Mesenteric fat pad (tissue), 1 donor: ENCODE results near the genes SWT1 and RGS21.

- PRO-cap: no peak
Measured at GRCh38 chr1:184905015-184905645, 69.2 kb downstream of the NIBAN1 start.

- PRO-cap: unidirectional peak, minus-strand start at chr1:185156712; bidirectional peak, plus-strand start at chr1:185157159, minus-strand start at chr1:185156951
Measured at GRCh38 chr1:185156576-185157900, at the start of gene SWT1. TSS of gene SWT1 (plus strand) at chr1:185157167.

DNA sequence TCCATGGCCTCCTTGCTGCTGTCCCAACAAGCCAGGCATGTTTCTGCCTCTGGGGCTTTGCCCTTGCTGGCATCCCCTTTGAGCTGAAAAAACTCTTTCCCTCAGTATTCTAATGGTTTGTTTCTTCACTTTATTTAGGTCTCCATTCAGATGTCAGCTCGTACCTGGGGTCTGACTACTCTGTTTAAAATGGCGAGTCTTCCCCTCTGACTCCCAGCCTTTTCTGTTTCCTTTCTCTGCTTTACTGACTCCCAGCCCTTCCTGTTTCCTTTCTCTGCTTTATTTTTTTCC, 8.7 kb downstream of the SWT1 start:
- PRO-cap: no peak

DNA sequence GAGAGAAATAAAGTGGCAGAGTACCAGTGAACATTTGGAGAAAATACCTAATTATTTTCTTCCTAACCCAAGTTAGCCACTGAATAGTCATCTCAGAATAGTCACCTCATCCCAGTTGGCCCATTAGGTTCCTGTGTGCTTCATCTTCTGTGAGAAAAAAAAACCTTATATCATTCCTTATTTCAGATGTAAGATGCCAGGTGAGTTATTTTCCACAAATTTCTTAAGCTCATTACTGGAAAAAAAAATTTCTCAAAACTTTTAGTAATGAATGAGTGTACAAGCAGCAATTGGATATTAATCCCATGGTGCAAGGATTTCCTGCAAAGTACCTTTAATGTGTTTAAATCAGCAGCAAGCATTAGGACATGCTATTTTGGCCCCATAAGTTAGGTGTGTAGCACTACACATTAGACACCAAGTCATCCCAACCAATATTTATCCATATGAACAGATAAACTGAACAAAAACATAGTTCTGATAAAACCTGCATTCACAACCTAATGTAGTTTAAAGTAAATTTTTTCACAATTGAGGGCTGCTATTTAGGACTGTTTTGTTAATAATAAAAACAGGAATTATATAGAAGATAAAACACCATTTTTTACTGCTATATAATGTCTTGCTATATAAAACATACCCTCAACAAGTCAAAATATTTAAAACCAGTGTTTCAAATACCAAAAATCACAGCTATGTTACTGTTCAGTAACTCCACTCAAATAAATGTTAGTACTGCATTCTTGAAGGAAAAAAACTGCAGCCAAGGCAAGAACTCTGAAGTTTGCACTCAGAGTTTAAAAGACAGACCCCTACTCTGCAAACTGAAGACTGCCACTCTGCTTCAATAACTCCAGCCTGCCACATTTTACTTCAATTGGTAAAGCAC, 20.2 kb downstream of the IVNS1ABP start:
- PRO-cap: no peak

DNA sequence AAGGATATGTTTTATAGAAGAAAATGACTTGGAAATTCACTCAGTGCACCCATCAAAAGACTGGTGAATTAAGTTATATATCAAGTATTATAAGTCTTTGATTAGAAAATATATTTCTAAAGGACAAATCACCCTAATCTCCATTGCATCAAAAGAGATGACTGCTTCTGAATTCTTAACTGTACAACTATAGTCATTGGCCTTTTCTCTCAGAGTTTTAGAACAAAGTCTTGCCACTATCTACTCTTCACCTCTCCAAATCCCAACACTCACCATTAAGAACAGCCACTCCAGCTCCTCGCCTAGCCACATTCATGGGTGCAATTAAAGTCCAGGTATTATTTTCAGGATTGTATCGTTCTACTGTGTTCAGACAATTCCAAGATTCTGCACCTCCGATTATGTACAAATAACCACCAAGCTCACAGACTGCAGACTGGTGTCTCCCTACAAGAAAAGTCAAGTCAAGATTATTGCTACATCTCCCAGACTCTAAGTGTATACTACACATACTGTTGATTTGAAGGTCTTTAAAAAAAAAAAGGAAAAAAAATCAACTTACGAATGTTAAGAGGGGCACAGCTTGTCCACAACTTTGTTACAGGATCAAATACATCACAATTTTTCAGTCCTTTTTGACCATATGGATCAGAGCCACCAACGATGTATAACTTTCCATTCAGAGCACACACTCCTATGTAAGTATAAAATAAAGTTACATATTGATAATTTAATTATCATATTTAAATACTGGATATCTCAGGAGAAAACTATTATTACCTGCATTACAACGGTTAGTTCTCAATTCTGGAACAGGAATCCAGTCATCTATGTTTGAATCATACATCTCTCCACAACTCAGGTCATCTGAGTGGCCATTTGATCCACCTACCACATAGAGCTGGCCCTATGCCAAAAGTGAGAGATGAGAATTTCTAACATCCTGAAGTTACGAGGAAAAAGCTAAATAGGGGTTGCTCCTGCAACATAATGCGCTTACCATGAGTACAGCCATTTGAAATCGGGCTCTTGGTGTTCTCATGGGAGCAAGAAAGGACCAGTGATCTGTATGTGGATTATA, 17.3 kb downstream of the IVNS1ABP start:
- PRO-cap: no peak

DNA sequence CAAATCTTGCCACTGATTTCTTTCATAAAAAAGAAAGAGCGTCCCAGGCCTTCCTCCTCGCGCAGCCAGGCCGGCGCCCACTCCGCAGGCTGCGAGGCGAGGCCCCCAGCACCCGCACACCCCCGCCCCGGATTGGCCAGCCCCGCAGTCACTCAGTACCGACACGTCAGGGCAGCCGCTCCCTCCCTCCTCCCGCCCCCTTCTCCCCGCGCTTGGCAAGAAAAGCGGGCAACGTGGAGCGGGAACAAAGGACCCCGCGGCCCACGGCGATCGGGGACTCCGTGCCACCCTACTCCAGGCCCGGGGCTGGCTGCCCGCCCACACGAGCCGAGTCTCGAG, 934 bp downstream of the IVNS1ABP start:
- PRO-cap: bidirectional peak, plus-strand start at position 218 of the sequence, minus-strand start at position 118 of the sequence

DNA sequence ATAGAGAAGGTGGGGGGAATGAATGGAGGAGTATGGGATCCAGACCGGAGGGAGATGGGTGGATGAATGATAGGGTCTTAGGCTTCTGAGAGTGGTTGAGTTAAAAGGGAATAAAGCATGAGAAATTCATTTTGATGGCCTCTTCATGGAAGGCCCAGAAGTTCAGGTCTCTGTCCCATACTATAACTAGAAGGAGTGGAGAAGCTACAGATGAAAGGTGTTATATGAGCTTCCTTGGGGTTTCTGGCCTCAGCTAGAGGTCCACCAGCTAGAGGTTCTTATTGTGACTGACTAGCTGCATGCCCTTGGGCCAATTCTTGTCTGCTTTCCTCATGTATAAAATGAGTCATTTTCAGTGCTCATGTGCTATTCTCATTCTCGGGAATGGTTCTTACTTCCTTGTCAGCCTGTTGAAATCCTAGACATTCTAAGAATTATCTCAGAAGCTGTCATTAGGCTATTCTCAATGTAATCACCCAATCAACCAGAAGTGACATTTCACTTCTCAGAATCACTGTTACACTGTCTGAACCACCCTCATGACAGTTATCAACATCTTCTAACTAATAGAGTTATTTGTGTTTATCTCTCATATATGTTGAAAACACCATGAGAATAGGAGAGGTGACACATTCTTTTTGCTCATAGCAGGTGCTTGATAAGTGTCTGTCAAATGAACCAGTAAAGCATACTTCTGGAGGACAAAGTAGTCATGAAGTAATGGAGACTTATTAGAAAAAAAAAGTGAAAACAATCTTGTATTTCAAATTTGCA, 122.7 kb upstream of the IVNS1ABP start:
- PRO-cap: no peak

DNA sequence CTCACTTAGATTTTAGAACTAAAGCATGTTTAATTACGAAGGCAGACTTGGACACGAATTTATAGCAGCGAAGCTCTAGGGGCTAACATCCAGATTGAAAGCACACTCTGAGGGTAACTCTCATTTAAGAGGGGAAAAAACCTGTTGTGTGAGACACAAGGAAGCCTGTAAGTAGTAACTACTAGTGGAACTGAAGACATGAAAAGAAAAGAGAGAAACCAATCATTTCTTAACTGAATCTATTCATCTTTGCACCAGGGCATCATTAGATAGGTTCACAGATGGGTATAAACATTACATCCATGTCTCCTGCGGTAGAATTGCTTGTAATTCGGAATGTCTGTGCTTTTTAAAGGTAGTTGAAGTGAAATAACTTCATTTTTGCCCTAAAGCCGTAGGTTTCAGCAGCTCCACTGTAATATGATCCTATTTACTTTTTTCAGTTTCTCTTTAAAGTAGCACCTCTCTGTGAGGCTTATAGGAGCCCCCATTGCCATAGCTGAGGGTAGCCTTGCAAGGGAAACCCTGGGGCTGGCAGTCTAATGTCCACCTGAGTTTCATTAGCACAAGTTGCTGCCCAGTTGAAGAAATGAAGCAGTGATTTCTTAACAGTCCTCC, 1.3 kb downstream of the HMCN1 start:
- PRO-cap: no peak

DNA sequence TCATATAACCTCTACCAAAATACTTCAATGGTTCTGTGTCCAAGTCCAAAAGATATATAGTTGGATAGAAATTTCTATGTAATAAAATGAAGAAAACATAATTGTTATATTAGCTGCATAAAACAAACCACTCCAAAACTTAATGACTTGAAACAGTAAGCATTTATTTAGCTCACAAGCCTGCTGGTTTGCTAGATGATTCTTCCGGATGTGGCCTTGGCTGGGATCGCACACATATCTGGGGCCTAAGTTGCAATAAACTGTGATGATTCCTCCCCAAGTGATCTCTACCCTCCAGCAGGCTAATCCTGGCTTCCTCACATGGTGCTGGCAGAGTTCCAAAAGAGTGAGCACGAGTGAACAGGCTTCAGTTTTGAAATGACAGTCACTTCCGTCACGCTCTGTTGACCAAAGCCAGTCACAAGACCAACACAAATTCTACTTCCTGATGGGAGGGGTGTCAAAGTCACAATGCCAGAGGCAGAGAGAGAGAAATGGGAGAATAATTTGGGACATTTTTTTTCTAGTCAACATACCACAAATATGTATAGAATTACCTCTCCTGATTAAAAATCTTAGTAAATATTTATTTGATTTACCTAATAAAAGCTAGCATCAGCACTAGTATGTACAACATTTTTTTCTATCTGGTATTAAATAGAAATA, 213.8 kb upstream of the PRG4 start:
- PRO-cap: no peak

GRCh38 chr1:186374698-186374972, 418 bp downstream of the TPR start:
- PRO-cap: no peak

GRCh38 chr1:186983306-186983616, 154.5 kb downstream of the PLA2G4A start:
- PRO-cap: no peak

DNA sequence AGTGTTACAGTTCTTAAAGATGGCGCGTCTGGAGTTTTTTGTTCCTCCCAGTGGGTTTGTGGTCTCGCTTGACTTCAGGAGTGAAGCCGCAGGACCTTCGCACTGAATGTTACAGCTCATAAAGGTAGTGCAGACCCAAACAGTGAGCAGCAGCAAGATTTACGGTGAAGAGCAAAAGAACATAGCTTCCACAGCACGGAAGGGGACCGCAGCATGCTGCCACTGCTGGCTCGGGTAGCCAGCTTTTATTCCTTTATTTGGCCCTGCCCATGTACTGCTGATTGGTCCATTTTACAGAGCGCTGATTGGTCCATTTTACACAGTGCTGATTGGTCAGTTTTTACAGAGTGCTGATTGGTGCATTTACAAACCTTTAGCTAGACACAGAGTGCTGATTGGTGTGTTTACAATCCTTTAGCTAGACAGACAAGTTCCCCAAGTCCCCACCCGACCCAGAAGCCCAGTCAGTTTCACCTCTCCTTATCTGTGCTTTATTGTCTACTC, 177.8 kb downstream of the PLA2G4A start:
- PRO-cap: no peak

- PRO-cap: no peak
Measured at GRCh38 chr1:187128581-187128961, 299.8 kb downstream of the PLA2G4A start.

- PRO-cap: no peak
Measured at GRCh38 chr1:188377987-188378392, 1549.2 kb downstream of the PLA2G4A start.

- PRO-cap: no peak
Measured at GRCh38 chr1:189762621-189763002, 715.1 kb downstream of the BRINP3 start.

DNA sequence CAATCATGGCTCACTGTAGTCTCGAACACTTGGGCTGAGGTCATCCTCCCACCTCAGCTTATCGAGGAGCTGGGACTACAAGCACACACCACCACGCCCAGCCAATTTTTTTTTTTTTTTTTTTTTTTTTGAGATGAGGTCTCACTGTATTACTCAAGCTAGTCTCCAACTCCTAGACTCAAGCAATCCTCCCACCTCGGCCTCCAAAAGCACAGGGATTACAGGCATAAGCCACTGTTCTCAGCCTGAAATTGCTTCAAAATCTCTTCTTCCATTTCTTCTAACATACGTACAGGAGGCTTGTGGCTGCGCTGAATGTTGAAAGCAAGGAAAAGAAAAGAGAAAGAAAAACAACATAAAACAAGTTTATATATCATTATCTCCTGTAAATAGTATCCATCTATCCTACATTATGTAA, 91.9 kb upstream of the RGS18 start:
- PRO-cap: no peak

DNA sequence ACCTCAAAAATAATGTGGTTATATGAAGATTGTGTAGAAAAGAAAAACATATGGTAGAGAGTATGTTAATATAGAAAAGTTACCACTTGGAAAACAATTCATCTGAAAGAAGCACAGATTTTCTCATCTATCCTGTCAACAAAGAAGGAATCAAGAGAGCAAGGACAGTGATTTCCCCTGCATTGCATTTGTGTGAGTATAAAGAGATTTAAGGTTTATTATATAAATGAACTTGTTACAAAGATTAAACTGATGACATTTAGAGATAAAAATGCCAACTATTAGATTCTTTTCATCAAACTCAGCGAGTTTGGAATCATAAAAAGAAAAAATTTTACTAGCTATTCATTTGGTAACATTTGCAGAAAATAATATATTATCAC, at the start of gene RGS21:
Gene RGS21 (plus strand): TSS at position 79 of the 383 bp plus-strand sequence.
- PRO-cap: no peak

GRCh38 chr1:192485656-192486325, 89.8 kb upstream of the RGS1 start:
- PRO-cap: no peak

- PRO-cap: no peak
Measured at GRCh38 chr1:192512158-192512567, 63.4 kb upstream of the RGS1 start.

- PRO-cap: no peak
Measured at GRCh38 chr1:192604792-192605512, 29.4 kb downstream of the RGS1 start.